ENCODE data around the gene CHST9.

GRCh38 chr18:26757408-26757835 lies 108.1 kb downstream of the AQP4 start:
- CAGE, long polyA plus RNA: no peak
- RRBS: no CpG with 5 or more reads among the region's 4 CpGs

- CAGE, long polyA plus RNA: no peak
- RRBS: no CpG with 5 or more reads among the region's 5 CpGs
Observed at GRCh38 chr18:27057418-27057737, 127.7 kb downstream of the CHST9 start.

- CAGE, long polyA plus RNA: no peak
- RRBS: no CpG with 5 or more reads among the region's 2 CpGs
Observed at GRCh38 chr18:27057970-27058334, 127.2 kb downstream of the CHST9 start.

DNA sequence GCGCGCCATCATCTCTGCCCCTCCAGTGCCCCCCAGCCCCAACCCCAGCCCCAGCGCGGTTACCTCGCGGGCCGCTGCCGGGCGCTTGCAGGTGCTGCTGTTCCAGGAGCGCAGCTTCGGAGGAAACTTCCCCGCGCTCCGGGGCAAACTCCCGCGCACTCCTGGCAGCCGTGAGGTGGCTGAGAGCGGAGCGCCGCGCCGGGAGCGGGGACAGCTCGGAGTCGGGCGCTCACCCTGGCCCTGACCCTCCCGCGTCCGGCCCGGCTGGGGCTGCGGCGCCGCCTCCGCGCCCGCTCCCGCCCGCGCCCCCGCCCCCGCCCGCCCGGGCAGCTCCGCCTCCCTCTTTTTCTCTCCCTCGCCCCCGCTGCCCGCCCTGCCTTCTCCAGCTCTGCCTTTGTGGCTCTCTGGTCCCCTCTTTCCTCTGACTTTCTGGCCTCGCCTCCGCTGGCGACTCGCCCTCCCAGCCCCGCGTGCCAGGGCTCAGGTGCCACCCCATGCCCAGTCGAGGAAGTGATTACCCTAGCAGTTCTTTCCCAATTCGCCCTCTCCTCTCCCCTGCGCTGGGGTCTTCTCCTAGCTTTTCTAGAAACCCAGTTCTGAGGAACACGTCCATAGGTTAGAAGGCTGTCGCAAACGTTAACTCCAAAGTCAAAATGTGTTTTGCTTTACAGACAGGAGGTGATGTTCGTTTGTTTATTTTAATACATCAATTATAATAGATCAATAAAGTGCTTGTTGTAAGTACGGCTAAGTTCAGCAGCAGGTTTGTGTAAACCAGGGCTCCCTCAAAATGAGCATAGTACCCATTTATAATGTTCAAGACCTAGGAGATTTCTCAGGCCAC lies at the start of gene CHST9:
TSS of gene CHST9 (minus strand) at position 236 of the 844 bp plus-strand sequence.
- CAGE, long polyA plus RNA: no peak
- RRBS: 3% methylated on average over 32 of the region's 61 CpGs

DNA sequence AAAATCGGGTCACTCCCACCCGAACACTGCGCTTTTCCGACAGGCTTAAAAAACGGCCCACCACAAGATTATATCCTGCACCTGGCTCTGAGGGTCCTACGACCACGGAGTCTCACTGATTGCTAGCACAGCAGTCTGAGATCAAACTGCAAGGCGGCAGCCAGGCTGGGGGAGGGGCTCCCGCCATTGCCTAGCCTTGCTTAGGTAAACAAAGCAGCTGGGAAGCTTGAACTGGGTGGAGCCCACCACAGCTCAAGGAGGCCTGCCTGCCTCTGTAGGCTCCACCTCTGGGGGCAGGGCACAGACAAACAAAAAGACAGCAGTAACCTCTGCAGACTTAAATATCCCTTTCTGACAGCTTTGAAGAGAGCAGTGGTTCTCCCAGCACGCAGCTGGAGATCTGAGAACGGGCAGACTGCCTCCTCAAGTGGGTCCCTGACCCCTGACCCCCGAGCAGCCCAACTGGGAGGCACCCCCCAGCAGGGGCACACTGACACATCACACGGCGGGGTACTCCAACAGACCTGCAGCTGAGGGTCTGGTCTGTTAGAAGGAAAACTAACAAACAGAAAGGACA lies 325.3 kb upstream of the CHST9 start:
- CAGE, long polyA plus RNA: no peak
- RRBS: no CpG with 5 or more reads among the region's 14 CpGs

GRCh38 chr18:27585580-27586160 lies 400.6 kb upstream of the CHST9 start:
- CAGE, long polyA plus RNA: no peak
- RRBS: no CpG with 5 or more reads among the region's 10 CpGs

DNA sequence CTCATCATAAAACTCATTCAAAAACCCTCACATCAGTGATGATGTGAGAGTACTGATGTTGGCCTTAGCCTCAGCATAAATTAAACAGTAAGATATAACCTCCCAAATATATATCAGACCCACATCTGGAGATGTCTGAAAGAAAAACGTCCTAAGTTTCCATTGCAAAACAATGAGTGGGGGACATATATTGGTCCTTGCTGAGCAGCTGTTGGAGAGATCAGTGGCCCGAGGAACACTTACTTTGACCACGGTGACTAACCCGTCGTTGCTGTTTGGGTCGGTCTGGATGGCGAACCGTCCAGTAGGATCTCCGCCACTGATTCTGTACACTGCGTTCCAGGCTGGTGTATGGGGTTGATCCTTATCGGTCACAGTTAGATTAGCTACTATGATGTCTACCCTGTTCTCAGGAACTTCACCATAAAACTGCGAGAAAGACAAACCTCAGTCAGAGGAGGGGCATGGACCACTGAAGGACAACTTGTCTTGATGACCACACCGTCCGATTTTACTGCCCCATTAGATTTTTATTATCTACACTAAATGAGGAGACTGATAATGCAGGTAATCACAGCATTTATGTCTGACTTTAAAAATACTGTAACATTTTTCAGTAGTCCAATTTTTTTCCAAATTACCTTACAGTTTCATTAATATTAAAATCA lies 184.4 kb downstream of the CDH2 start:
- CAGE, long polyA plus RNA: no peak
- RRBS: no CpG with 5 or more reads among the region's 14 CpGs

GRCh38 chr18:28002861-28003383 lies 174.0 kb downstream of the CDH2 start:
- CAGE, long polyA plus RNA: no peak
- RRBS: no CpG with 5 or more reads among the region's 5 CpGs

GRCh38 chr18:28039043-28039504 lies 137.9 kb downstream of the CDH2 start:
- CAGE, long polyA plus RNA: no peak
- RRBS: no CpG with 5 or more reads among the region's 5 CpGs

DNA sequence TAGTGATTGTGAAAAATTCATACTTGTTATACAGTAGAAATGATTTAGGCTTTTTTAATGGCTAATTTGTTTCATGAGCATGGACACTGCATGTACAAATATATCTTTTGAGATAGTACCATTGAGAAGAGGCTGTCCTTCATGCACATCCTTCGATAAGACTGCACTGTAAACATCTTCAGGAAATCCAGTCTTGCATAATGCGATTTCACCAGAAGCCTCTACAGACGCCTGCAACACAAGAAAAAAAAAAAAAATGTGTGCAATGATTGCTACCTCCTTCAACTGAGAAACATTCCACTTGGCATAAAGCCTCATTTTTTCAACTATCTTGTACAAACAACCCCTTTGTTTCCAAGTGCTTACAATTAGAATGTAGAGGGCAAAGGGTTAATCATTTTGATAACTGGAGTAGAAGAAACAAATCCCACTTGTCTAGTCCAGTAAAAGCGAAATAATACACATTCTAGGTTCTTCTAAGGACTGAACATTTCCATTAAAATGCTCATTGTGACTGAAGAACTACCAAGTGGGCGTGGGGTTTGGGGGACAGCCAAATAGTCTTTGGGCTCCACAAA lies 29.3 kb downstream of the CDH2 start:
- CAGE, long polyA plus RNA: no peak
- RRBS: no CpG with 5 or more reads among the region's 5 CpGs

GRCh38 chr18:29594424-29594798 lies 1417.5 kb upstream of the CDH2 start:
- CAGE, long polyA plus RNA: no peak
- RRBS: no CpG with 5 or more reads among the region's 3 CpGs

GRCh38 chr18:31024113-31024570 lies 18.4 kb downstream of the DSC3 start:
- CAGE, long polyA plus RNA: no peak
- RRBS: no CpG with 5 or more reads among the region's 3 CpGs

DNA sequence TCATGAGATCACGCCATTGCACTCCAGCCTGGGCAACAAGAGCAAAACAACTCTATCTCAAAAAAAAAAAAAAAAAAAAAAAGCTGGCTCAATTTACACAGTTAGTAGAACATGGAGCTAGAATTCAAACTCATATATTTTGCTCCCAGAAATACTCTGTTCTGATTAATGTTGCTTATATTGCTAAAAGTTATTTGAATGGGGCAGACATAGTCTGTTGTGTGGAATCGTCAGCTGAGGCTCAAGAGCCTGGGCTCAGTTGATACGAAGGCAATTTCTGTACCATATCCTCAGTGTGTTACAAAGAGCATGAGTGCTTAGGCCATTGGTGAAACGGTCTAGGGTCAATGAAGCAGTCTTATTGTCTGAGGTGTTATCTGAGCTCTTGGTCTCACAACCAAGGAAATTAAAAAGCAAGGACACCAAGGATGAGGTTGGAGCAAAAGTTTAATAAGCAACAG lies 40.3 kb upstream of the DSC1 start:
- CAGE, long polyA plus RNA: no peak
- RRBS: no CpG with 5 or more reads among the region's 4 CpGs

- CAGE, long polyA plus RNA: no peak
- RRBS: no CpG with 5 or more reads among the region's 7 CpGs
Observed at GRCh38 chr18:31207365-31207993, 44.8 kb upstream of the DSC1 start.

GRCh38 chr18:31510095-31510805 lies 12.3 kb downstream of the DSG2 start:
- CAGE, long polyA plus RNA: no peak
- RRBS: no CpG with 5 or more reads among the region's 3 CpGs

DNA sequence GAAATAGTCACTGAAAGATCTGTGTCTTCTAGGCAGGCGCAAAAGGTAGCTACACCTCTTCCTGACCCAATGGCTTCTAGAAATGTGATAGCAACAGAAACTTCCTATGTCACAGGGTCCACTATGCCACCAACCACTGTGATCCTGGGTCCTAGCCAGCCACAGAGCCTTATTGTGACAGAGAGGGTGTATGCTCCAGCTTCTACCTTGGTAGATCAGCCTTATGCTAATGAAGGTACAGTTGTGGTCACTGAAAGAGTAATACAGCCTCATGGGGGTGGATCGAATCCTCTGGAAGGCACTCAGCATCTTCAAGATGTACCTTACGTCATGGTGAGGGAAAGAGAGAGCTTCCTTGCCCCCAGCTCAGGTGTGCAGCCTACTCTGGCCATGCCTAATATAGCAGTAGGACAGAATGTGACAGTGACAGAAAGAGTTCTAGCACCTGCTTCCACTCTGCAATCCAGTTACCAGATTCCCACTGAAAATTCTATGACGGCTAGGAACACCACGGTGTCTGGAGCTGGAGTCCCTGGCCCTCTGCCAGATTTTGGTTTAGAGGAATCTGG lies 45.5 kb upstream of the TTR start:
- CAGE, long polyA plus RNA: no peak
- RRBS: no CpG with 5 or more reads among the region's 5 CpGs

- CAGE, long polyA plus RNA: no peak
- RRBS: no CpG with 5 or more reads among the region's 2 CpGs
Observed at GRCh38 chr18:31581399-31581936, 10.2 kb upstream of the TTR start.

DNA sequence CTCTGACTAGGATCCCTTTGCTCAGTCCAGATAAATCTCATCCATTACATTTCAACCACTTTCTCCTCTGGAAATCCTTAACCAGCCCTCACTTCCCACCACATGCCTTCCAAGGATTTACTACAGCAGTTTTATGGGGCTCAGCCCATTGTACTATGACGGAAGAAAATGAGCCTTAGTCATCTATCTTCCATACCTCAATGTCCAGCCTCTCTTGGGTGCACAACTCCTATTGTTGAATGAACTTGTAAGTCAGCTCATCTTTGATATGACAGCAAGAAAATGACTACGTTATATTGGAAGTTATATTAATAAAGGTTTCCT lies 3.5 kb downstream of the B4GALT6 start:
- CAGE, long polyA plus RNA: no peak
- RRBS: no CpG with 5 or more reads among the region's 2 CpGs

DNA sequence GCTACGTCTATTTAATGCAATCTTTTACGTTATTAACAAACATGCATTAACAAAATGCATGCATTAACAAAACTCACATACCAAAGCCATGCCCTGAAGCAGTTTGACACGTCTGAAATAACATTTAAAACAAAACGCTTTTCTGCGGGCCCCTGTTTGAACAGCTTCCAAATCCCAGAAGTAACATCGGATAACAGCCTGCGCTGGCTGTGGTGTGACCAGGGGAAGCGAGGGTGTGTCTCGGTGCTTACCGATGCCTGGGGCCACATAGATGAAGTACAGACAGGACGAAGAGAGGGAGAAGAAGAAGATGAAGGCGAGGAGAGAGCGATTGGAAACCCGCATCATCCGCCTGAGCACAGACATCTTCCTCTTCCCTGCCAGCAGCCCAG lies 324 bp downstream of the B4GALT6 start:
- CAGE, long polyA plus RNA: no peak
- RRBS: no CpG with 5 or more reads among the region's 15 CpGs

DNA sequence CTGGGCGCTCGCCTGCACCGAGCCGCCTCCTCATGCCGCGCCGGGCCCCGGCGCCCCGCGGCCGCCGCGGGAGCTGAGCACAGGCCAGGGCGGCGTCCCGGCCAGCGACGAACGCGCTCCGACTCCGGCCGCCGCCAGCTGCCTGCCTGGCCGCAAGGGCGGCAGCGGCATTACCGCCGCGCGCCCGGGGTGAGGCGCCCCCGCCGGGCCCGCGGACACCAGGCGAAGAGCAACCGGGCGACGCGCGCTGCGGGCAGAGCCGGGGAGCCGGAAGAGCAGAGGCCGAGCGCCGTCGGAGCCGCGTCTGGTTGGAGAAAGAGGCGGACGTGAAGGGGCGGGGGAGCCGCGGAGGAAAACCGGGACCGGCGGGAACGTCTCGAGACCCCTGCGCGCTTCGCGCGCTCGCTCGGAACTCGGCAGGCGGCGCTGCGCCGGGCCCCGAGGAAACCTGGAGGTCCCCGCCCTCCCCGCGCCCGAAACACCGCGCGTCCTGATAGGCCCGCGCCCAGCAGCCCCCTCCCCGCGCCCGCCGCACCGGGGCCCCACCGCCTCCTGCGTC lies 752 bp upstream of the B4GALT6 start:
- CAGE, long polyA plus RNA: no peak
- RRBS: 1% methylated on average over 65 of the region's 92 CpGs

Data from osteoblast (primary cell).